ENCODE measurements around a stretch of chr12.

DNA sequence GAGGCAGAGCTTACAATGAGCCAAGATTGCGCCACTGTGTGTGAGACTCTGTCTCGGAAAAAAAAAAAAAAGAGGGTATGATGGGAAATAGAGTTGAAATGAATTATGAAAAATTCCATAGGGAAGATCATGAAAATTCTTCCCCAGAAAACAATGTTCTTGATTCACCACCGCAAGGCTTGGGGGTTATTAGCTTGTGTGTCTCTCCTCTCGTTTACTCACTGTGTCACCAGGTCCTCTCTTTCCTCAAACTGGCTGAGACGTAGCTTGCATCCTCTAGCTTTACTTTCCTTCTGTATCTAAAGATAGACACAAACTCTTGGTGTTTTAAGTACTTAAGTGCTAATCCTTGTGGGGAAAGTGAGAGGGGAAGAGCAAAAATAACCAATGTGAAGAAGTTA lies 10.4 kb downstream of the FAR2 start:
- RAMPAGE, total RNA: no peak

DNA sequence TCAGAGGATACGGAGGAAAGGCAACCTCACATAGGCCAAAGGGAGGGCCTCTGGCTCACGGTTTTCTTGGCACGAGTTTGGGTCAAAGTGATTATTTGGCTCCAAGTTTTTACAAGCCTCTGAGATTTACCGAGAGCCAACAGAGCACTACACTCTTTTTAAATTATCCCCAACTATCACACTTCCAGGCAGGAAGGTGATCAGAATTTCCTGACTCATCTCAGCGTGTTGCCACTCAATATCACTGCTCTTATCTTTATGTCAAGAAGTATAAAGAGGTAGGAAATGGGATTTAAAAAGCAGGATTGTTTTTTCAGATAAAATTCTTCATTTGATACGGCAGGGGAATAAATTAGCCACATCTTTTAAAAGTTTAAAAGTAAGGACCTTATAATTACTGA lies 29.1 kb downstream of the TMTC1 start:
- RAMPAGE, total RNA: no peak

DNA sequence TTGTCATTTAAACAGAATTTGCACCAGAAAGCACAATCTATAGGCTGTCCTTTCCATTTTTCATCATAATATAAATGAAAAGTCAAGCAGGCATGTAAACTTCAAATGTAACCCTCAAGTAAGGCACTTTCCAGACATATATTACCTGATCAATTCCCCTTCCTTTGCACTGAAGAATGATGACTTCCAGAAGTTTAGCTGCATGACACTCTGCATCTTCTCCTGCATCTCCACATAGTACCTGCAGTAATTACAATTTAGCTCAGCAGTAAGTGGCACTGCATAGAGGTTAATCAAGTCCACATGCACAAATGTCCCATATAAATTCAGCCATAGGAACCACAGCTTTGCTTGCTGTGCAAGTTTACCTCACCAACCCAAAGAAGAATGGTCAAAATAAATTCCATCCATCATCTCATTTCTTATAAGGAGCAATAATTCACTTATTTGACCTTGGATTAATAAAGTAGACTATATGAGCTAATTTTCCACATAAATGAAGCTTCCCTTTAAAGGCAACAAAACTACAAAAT lies 46.6 kb downstream of the IPO8 start:
- RAMPAGE, total RNA: no peak

- RAMPAGE, total RNA: no peak
Measured at GRCh38 chr12:30794827-30795084, 40.0 kb upstream of the CAPRIN2 start.

DNA sequence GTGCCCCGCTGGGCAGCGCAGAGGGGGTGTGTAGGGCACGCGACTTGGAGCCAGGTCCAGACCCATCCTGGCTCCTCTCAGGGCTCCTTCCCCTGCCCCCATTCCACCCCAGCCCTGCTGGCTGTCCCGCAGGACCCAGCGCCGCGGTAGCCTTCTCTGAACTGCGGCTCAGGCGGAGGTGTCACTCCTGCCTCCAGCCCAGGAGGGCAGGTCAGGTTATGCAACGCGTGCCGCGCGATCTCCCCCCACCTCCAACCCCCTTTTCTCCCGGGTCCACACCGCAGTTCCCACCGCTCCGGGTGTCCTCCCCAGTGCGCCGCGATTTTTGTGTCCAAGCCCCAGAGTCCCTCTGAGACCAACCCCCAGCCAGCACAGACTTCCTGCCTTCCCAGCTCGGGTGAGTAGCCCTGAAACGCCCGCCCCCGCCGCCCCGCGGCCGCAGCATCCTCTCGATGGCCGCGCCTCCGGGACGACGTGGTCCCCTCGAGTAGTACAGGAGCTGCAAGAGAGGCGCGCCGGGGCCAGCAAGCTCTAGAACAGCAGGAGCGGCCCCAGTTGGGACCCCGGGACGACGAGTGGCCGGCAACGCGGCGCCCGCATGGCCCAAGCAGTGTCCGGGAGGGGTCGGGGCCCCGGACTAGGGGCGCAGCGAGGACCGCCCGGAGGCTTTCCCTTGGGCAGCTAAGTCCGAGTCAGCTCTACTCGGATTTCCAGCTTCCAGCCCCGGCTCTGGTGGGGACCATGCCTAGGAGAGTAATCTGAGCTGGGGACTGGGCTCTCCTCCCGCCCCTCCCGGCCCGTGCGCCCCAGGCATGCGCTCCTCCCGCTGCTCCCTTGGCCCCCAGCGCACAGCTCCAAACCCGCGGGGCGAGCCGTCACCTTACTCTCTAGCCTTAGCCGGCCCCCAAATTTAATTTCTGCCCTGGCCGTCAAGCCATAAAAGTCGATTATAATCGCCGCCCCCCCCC lies 41.4 kb upstream of the CAPRIN2 start:
- RAMPAGE, total RNA: start-site peak on the plus strand centred at position 274 of the sequence, 309 bp wide, 11 and 16 reads in 2 replicates

GRCh38 chr12:30877392-30877932 lies 49.1 kb upstream of the TSPAN11 start:
- RAMPAGE, total RNA: no peak

GRCh38 chr12:30945863-30946250 lies 19.3 kb downstream of the TSPAN11 start:
- RAMPAGE, total RNA: no peak

DNA sequence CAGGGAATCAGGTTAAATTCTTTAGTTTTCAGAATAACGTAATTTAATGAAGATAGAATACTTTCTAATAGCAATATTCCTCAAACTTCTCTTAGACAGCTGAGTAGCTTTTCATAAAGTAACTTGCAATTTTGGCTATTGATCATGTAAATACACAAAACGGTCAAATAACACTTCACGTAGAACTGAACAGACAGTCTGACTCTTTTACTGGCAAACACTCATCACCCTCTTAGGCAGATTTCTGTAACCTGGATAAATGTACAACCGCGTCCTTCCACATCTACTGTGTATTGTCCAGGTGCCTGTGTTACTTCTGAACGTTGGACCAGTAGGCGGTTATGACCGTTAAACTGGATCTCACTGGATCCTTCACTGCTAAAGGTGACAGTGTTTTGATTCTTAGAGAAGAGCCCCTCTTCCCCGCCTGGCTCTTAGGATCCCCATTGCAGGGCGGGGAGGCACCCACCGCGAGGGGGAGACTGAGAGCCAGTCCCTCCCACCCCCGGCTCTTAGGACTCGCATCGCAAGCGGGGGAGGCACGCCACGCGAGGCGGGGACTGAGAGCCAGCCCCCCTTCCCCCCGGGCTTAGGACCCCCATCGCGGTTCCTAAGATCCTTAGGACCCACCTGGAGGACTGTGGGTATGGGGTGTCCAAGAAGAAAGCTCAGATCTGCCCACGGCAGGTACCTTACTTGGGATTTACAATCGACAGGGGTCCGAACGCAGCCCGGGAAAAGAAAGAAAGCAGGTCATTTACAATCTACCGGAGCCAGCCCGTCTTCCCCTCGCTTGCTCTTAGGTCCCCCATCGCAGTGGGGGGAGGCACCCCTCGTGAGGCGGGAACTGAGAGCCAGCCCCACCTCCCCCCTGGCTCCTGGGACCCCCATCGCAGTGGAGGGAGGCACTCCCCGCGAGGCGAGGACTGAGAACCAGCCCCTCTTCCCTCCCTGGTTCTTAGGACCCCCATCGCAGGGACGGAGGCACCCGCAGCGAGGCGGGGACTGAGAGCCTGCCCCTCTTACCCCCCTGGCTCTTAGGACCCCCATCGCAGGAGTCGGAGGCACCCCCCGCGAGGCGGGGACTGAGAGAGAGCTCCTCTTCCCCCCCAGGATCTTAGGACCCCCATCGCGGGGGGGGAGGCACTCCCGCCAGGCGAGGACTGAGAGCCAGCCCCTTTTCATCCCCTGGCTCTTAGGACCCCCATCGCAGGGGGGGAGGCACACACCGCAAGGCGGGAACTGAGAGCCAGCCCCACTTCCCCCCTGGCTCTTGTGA lies 43.6 kb downstream of the DDX11 start:
- RAMPAGE, total RNA: no peak

DNA sequence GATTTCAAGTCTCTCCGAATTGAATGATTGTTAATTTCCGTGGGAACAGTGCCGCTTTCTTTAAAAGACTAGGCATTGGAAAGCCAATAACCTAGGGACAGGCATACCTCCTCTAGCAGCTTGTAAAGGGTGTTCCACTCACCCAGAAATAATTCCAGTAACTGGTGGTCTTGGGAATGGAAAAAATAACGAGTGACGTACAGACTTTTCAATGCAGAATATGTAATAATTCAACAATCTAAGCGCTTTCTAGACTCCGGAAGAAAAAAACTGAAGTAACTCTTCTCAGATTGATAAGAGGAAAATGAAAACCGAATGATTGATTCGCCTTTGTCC lies 899 bp upstream of the SINHCAF start:
- RAMPAGE, total RNA: no peak

DNA sequence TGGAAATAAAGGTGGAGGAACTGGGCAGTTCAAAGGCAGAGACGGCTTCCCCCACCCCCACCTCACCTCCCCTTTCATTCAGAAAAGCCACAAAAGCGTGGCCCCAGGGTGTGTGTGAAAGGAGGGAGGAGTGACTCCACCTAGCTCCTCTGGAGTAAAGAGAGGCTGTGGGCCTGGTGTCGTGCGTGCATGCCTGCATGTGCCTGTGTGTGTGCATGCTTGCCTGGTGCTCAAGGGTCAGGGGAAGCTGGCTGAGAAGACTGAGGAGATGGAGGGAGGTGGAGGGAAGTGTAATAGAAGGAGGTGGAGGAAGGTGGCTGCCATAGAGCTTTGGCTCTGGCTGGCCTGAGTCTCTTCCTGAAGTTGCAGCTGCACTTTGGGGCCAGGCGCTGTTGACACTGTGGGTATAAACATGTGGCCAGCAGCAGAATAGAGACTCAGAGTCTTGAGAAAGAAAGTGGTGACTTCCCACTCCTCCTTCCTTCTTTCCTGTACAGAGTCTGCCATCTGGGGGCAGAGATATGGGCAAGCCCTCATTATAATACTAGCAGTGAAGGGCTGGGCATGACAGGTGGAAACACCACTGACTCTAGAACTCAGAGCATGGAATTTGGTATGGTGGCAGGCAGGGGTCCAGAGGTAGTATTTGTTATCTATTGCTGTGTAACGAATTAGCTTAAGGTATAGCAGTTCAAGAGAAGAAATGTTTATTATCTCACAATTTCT lies 37.0 kb upstream of the SINHCAF start:
- RAMPAGE, total RNA: no peak

DNA sequence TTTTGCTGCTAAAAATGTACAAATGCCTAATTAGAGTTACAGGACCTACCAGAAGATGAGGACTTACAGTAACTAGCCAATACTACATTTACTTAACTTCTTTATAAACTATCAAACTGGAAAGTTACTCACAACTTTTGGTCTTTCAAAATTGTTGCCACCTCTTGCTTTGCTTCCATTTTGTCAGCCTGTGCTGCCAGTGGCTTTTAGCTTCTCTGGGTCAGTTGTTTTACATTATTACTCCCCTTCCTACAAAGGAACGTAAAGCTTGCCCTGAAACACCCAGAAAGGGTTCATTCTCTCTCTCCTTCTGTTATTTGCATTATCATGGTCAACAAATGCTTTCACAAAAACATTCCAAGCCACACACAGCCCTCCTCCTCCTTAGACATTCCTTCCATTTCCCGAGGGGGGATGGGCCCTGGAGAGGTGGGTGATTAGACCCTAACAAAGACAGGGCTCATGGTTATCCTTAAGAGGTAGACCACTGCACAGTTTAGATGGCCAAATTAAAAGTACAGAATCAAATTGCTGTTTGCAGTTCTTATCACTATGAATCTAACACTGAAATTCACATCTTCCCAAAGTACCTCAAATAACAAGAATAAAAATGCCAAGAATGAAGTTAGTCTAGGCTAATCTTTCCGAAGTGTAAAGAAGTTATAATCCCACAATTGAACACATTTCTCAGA lies 60.4 kb upstream of the SINHCAF start:
- RAMPAGE, total RNA: no peak

GRCh38 chr12:31442662-31442982 lies 116.7 kb upstream of the SINHCAF start:
- RAMPAGE, total RNA: no peak

DNA sequence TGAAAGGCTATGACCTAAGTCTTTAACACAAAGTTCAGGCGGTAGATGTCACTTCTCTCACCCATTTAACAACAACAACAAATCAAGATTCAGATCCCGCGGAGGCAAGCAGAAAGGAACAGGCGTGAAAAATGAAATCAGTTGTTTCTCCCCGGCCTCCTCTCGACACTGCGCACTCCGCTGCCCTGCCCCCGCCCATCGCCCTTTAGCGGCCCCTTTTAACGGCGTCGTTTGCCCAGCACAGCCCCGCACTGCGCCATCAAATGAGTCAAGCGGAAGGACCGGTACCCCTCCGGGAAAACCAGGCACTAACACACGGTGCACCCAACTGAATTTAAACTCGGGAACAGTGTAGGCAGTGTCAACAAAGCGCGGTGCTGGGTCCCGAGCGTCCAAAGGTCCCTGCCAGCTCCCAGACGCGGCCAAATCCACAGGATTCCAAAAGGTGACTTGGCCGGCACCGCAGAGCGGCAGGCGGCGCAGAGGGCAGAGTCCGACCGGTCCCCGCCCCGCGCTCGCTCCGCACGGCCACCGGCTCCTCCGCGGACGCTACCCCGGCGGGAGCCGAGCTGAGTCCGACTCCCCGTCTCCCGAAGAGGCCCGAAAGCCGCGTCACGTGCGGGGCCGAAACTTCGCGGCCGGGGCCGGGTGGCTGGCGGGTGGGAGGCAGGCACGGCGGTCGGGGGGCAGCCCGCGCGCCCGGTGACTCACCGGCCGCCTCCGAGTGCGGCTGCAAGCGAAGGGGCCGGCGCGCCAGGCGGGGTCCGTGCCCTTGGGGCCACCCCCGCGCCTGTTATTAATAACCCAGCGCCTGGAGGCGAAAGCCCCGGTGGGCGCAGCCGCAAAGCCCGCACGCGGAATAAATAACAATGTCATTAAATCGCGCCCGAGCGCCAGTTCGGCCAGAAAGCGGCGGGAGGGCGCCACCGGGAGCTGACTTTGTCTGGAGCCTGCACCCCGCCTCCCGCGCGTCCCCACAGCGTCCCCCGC lies 966 bp downstream of the DENND5B start:
- RAMPAGE, total RNA: no peak

DNA sequence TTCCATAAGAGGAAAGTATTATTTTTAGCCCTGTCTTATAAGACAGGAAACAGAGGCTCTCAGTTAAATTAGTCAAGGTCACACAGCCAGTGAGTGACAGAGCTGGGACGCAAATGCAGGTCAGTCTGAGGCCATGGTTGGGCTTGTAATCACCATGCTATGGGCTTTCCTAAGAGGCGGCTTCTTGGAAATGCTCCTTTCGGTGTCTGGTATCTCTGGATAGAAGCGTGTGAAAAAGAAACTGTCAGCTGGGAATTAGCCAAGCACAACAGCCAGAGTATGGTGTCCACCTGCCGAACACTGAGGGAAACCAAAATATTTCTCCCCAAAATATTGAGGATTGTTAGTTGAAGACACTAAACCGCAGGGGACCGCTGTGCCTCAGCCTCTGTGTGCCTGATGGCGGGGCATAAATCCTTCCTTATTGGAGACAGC lies 29.4 kb upstream of the ETFBKMT start:
- RAMPAGE, total RNA: no peak

DNA sequence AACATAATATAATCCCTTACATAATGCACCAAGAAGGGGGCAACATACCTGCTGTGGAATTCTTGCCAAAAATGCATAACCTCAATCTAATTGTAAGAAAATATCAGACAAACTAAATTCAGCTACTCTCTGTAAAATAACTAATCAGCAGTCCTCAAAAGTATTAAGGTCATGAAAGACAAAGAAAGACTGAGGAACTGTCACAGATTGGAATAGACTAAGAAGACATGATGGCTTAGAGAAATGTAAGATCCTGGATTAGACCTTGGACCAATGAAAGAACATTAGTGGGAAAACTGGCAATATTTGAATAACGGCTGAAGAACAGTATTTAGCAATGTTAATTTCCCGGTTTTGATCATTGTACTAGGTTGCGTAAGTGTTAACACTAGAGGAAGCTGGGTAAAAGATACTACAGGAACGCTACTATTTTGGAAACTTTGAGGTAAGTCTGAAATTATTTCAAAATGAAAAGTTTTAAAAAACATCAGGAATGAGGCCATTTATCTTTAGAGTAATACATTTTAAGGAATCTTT lies 68.3 kb upstream of the H3-5 start:
- RAMPAGE, total RNA: no peak

DNA sequence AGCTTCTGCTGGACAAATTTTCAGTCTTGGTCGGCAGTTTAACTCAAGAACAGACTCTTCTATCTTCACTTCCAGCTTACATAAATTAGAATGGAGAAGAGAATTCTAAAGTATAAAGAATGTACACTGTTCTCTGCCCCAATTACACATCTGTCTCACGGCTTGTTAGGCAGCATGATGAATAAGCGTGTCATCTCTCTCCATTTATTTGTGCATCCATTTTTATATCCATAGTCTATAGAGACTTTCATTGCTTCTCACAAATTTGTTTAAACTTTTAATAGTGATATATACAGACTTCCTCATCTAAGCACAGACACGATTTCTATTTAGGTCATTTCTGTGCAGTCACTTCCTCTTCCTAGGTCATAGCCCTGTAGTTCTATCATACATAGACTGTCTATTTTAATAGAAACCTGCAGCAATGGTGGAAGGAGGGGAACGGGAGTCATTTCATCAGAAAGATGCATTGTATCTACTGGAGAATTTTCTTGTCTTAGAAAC lies 133.5 kb upstream of the FGD4 start:
- RAMPAGE, total RNA: no peak

GRCh38 chr12:32272496-32272888 lies 126.9 kb upstream of the FGD4 start:
- RAMPAGE, total RNA: no peak

- RAMPAGE, total RNA: no peak
Measured at GRCh38 chr12:32305599-32306250, 93.6 kb upstream of the FGD4 start.

GRCh38 chr12:32390533-32391397 lies 8.6 kb upstream of the FGD4 start:
- RAMPAGE, total RNA: no peak

GRCh38 chr12:32398657-32399133 lies 663 bp upstream of the FGD4 start:
- RAMPAGE, total RNA: no peak

All from foreskin keratinocyte (primary cell).